Occipital lobe (tissue), 2 donors: ENCODE measurements around a stretch of chr12.

GRCh38 chr12:5080936-5081443 lies 37.3 kb downstream of the KCNA5 start:
- RAMPAGE, long total RNA: no peak

DNA sequence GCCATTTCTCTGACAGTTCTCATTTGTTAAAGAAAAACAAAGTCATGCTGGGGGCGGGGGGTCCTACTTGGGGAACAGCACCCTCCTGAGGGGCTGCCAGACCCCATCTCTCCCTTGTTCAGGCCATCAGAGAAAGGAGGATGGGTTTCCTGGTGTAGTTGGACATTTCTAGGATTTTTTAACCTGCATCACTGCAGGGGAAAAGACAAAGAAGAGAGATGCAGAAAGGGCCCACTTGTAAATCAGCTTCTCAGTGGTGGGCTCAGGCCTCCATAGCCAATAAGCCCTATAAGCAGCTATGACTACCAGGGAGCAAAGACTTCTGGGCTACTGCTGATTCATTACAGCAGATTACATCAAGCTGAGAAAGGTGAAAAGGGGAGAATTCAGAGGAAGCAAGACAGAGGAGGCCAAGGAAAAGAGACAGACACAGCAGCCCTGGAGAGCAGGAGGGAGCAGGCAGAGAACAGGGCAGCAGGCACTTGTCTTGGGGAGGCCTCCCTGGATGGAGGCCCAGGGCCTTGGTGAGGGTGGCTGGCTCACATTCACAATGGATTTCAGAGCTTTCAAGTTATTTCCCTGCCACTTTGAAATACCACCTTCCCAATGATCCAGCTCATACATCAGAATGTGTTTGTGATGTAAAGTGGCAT lies 95.2 kb downstream of the KCNA5 start:
- RAMPAGE, long total RNA: no peak

DNA sequence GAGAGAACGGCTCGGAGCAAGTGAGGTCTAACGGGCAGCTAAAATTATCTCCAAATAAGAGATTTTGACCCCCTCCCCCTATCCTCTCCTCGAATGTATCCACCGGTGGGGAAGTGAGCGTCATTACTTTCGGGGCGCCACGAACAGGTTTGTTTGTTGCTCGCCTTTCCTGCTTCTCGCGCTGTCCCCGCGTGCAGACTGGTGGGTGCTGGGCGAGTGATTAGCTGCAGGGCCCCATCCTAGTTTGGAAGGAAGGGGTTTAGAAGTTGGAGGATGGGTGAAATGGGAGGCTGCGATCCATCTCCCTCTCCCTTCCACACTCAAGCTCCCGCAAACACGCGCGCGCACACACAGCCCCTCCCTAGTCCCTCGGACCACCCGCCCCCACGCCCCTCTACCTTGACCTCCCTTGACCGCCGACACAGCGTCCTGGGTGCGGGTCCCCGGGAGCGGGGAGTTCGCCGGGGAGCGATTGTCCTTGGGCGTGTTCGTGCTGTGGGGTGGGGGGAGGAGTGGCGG lies 802 bp upstream of the NTF3 start:
- RAMPAGE, long total RNA: no peak

GRCh38 chr12:5946563-5947204 lies 1.6 kb upstream of the ANO2 start:
- RAMPAGE, long total RNA: no peak

DNA sequence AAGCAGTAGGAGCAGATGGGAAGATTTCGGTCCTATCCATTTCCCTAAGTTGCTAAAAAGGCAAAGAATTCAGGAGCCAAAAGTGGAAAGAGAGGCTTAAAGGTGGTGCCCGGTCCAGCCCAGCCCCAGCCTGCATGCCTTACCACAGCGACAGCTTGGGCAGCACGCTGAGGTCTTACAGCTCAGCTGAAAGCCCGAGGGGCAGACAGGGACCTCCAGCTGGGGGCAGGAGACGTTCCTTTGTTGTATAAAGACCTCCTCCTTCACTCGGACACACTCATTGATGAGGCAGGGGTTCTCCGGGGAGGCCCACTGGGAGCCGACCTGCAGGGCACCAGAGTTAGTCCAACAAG lies 24.0 kb upstream of the ANO2 start:
- RAMPAGE, long total RNA: no peak

DNA sequence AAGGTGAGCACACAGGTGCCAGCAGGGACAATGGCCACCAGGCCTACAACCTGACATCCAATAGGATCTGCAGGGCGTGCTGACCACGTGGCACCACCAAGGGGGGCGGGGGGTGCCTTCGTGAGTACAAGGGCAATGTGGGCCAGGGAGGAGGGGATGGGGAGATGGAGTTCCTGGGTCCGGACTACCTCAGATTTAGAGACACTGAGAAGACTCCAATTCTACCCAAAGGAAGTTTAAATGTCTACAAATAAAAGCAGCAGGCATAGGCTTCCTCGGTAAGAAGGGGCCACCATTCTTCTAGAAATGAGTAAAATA lies 71.8 kb upstream of the ANO2 start:
- RAMPAGE, long total RNA: no peak

DNA sequence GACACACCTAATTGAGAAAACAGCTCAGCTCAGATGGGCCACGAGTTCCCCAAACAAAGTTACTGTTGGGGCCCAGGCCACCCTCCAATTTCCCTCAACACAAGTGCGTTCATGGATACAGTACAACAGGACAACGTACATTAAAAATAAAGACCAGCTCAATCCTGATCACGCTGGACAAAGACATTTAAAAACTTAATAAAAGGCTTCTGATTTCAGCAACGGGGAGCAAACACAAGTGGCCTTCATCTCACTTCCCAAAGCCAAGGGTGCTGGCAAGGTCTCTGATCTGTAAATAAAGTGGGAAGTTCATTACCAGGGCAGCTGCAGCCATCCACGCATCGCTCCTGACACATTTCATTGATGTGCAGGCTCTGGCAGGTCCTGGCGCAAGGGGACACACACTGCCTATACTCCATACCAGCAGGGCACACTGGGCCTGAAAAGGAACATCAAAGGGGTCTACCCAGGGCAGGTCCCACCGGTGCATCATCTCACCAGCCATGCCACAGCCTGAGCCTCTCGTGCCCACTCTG lies 51.1 kb downstream of the VWF start:
- RAMPAGE, long total RNA: no peak

DNA sequence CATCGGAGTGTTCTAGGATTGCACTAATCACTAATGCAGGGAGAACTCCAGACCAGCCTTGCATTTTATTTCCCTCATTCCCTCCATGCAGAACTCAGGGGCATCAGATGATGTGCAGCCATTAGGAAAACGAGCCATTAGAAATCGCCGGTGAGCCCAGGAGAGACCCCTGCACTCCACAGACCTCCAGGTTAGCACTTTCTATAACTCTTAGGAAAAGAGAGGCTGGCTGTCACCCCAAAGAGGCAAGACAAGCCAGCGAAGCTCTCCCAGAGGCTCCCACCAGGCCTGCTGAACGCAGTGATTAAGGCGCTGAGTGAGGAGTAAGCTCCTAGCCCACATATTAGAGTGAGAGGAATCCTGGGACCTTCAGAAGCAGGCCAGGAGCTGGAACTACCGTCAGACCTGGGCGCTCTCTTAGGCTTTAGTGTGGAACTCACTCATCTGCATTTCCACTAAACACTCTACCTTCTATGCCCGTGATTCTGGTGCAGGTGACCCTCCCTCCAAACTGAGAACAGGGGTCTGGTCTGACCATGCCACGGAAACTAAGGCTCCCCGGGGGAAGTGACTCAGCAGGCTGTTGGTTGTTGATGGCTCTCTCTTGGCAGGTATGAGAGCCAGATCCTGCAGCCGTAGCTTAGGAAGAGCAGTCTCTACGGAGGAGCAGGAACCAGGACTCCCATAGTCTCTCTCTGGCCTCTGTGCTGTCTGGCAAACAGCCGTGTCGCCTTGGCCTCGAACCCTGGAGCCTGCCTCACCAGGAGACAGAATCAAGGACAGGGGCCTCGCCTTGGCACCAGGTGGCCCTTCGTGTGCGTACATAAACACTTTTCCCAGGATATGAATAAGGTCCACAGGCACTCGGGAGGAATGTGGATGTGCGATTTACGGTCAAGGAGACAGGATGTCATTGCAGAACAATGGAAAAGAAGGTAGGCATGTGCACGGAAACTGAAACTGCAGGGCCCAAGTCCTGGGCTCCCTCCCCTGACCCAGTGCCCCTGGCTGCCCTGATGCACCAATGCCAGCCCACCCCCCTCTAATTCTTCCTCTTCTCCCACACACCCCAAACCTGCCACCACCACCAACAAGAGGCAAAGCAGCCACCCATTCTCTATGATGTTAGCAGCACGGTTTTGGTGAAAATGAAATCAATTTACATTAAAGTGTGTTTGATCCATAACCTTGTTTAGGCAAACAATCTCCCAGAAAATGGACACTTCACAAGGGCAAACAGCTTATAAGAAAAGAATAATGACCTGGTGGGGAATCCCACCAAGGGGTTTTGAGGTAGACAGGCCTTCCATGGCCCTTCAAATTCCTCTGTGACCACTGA lies 8.0 kb downstream of the VWF start:
- RAMPAGE, long total RNA: no peak

DNA sequence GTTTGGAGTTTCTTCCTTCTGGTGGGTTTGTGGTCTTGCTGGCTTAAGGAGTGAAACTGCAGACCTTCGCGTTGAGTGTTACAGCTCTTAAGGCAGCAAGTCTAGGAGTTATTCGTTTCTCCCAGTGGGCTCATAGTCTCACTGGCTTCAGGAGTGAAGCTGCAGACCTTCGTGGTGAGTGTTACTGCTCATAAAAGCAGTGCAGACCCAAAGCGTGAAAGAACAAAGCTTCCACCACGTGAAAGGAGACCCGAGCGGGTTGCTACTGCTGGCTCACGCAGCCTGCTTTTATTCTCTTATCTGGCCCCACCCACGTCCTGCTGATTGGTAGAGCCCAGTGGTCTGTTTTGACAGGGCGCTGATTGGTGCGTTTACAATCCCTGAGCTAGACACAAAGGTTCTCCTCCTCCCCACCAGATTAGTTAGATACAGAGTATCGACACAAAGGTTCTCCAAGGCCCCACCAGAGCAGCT lies 10.0 kb upstream of the CD9 start:
- RAMPAGE, long total RNA: no peak

GRCh38 chr12:6229866-6230385 lies 29.7 kb downstream of the CD9 start:
- RAMPAGE, long total RNA: no peak

DNA sequence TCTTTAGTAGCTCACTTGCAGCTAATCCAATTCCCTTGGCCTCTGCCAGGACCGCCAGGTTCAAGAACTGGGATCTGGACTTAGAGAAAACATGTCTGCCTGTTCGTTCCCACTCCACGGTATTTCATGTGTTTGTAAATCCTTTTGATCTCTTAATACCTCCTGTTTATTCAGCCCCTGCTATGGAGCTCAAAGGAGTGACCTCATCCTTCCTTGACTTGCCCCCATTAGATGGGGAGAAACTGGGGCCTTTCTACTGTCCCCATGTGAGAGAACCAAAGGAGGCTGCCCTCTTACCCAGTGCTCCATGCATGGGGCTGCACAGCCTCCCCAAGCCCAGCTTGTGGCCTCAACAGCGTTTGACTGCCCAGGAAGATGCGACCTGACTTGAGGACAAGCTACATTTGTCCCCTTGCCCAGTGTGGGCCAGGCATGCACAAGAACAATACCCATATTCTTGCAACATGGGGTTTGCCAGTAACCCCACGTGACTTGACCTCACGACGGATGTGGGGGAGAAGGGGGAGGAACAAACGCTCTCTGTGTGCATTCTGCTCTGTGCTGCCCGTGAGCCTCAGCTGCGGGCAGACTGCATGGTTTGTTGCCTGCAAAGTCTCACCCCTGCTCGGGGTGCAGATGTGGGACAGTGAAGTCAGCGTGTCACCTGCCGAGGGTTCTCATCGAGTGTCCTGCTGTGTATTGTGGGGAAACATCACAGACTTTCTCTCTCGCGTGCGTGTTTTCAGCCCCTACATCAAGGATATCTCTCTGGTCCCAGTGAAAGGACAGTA lies 30.4 kb downstream of the CD9 start:
- RAMPAGE, long total RNA: no peak

DNA sequence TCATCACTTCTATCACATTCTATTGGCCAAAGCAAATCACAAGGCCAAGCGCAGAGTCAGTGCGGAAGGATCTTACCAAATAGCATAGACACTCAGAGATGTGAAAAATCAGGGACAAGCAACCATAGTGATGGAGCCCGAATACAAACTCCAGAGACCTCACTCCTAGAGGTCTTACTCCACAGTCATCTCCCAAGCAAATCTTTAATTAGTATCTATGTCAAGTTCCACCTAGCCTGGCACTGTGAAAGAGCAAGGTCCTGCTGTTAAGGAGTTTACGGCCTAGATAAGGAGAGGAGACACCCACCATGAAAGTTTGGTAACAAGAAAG lies 7.5 kb upstream of the PLEKHG6 start:
- RAMPAGE, long total RNA: no peak

- RAMPAGE, long total RNA: no peak
Measured at GRCh38 chr12:6309956-6310418, 495 bp upstream of the PLEKHG6 start.

DNA sequence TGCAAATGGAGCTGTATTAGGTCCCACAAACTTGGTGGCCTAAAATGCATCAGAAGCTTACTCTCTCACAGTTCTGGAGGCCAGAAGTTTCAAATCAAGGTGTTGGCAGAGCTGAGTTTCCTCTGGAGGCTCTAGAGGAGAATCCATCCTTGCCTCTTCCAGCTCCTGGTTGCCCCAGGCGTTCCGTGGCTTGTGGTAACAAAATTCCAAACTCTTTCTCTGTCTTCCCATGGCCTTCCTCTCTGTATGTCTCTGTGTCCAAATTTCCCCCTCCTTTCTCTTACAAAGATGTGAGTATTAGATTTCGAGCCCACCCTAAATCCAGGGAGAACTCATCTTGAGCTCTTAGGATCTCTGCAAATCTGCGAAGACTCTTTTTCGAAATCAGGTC lies 9.8 kb downstream of the PLEKHG6 start:
- RAMPAGE, long total RNA: no peak

- RAMPAGE, long total RNA: no peak
Measured at GRCh38 chr12:6324402-6324828, 13.9 kb downstream of the PLEKHG6 start.

- RAMPAGE, long total RNA: no peak
Measured at GRCh38 chr12:6332490-6332815, 9.4 kb downstream of the TNFRSF1A start.

GRCh38 chr12:6385896-6386525 lies 2.0 kb downstream of the LTBR start:
- RAMPAGE, long total RNA: no peak

DNA sequence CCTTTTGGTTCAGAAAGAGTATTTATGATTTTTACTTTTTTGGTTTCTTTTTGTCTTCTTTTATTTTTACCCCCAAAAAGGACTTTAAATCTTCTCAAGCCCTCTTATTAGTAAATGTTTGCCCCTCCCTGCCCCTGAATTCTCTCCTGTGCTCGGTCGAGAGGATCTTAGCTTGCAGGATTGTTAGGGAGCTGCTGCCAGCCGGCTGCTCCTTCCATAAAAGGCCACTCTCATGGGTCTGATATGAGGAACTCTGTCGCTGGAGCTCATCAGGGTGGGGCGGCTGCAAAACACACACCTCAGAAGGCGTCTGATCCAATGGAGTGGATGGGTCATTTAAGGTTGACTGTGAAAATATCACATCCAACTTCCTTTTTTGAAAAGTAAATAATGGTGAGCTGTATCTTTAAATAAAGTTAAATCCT lies 8.5 kb downstream of the LTBR start:
- RAMPAGE, long total RNA: no peak

- RAMPAGE, long total RNA: no peak
Measured at GRCh38 chr12:6394338-6395101, 10.6 kb downstream of the LTBR start.

DNA sequence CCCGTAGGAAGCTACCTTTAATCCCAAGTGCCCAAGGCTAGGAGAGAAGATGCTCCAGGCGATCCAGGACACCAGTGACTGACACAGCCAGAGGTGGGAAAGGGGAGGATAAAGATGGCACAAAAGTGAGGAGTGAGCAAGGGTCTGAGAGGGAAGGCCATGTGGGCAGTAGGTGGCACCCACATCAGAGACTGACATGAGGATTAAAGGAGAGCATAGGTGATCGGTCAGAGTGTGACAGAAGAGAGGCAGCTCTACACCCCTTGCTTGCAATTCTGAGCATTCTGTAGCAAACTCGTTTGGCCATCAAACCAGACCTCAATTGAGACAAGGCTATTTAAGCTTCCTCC lies 753 bp upstream of the CD27 start:
- RAMPAGE, long total RNA: no peak